Metastatic Liver Carcinoma in the Adrenal Gland (tissue), 2 donors: ENCODE results near the gene CITED1.

- PRO-cap, 2 experiments, result no peak in any of the 2 experiments
Measured at GRCh38 chrX:71579745-71580191, 1.5 kb downstream of the GCNA start.

DNA sequence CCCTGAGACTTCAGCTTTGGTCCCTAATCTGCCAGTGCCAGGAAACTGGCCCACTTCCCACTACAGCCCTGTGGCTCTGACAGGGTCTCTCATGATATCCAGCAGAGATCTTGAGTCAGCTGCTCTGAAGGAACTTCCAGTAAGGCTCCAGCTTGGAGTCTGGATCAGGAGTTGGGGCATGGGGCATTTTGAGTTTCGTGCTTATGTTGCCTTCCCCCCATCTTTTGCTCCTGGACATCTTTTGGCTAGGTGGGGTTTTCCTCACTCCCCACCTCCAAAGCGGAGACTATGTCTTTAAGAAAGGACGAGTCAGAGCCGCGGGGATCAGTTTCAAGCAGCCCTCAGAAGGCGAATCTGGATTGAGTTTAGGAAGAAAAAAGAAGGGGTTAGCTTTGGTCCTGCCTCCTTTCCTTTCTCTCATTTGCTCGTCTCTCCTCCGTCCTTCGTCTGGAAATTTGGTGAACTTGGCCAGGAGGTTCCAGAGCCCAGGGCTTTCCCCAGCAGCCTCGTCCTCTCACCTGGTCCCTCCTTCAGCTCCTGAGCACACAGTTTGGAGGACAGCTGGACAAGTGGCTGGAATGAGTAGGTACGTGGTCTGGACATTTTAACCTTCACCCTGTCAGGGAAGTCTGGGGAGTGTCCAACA, 116.6 kb downstream of the NHSL2 start:
- PRO-cap, 2 experiments, result no peak in any of the 2 experiments

DNA sequence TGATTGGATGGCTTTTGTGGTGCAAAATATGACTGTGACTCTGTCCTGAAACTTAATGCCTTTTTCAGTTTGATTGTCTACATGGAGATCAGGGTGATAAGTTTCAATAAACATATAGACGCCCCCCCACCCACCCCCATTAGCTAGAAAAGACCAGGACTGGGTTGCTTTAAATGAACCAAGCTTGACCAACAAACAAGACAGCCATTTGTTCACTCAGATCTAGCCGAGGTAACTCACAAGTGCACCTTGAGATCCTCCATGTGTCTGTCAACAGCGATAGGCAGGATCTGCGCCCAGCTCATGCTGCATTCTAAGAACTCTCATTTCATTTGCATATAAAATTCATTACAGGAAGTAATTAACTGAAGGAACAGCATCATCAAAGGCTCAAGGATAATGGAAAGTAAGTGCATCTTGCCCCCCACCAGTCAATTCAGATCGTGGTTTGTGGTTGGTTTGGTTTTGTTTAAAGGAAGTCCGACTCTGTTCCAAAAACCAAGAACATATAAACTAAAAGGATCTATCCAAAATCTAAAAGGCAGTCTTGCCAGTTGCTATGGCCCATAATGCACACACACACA, 37.3 kb upstream of the PIN4 start:
- PRO-cap, 2 experiments, result no peak in any of the 2 experiments

DNA sequence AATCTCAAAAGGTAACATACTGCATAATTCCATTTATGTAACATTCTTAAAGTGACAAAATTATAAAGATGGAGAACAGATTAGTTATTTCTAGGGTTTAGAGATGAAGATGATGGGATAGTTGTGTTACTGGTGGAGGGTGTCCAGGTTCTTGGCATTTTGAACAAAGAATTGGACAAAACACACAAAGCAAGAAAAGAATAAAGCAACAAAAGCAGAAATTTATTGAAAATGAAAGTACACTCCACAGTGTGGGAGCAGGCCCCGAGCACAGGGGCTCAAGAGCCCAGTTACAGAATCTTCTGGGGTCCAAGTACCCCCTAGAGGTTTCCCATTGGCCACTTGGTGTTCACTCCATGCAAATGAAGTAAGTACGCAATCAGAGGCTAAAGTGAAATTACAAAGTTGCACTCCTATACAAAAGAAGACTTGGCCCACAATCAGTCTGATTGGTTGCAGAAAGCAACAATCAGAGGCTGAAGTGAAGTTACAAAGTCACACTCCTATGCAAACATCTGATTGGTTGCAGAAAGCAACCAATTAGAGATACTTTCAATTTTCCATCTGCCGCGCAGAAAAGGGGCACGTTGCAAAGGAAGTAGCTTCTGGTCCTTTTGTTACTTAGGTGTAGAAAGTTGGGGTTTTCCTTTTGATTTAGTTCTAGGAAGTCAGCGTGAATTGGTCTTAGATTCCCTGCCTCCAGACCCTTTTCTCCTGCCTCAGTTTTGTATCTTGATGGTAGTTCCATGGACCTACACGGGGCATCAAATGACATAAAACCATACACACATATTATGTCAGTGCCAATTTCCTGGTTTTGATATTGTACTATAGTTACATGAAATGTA, 12.6 kb upstream of the PIN4 start:
- PRO-cap, 2 experiments, result peak in 1 of 2 experiments; most common plus-strand start position 574 of the sequence (in 1)

- PRO-cap, 2 experiments, result no peak in any of the 2 experiments
Measured at GRCh38 chrX:72305337-72306267, at the start of gene CITED1. Gene CITED1, minus strand, starts transcription at chrX:72305914.

DNA sequence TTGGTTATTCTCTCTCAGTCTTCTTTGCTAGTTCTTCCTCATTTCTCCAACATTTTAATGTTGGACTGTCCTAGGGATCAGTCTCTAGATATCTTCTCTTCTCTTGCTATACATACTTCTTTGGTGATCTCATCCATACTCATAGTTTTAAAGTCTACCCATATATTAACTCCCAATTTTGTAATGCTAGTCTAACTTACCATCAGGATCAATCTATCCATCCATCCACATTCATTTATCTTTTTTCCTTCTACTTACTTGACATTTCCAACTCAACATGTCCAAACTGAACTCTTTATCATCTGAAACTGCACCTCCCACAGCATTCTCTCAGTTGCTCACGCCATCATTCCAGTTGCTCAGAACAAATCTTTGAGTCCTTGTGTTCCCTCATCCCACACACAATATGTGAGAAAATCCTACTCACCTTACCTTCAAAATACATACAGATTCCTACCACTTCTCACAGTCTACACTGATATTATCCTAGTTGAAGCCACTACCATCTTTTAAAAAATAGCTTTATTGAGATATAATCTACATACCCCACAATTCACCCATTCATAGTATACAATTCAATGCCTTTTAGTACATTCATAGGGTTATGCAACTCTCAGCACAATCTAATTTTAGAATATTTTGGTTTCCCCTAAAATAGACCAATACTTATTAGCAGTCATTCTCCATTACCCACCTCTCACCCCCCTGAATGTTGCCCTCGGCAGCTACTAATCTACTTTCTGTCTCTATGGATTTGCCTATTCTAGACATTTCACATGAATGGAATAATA, 94.6 kb upstream of the CITED1 start:
- PRO-cap, 2 experiments, result no peak in any of the 2 experiments

DNA sequence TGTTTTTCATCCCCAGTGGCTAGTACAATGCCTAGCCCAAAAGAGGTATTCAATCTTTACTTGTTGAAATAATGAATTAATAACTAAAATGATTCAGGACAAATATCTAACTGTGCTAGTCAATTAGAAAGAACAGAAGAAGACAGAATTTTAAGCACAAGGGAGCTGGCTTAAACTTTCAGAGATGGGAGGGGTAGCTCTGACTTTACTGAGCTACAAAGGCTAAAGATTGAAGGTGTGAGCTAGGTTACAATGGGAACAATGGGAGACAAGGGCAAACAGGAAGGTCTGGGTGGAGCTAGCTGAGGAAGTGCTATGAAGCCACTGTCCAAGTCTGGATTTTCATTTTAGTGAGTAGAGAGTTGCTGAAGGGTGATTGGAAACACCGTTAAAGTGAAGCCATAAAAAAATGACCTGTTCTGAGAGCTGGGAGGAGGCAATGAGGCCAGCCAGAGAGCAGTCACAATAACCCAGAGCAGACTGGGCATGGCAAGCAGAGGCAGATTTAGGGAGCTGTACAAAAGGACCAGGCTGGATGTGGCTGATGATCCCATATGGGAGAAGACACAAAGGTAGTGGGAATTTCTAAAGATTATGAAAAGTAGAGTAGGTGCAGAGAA, 104.3 kb upstream of the CITED1 start:
- PRO-cap, 2 experiments, result no peak in any of the 2 experiments

GRCh38 chrX:73826961-73828032, 264.3 kb downstream of the CHIC1 start:
- PRO-cap, 2 experiments, result no peak in any of the 2 experiments

DNA sequence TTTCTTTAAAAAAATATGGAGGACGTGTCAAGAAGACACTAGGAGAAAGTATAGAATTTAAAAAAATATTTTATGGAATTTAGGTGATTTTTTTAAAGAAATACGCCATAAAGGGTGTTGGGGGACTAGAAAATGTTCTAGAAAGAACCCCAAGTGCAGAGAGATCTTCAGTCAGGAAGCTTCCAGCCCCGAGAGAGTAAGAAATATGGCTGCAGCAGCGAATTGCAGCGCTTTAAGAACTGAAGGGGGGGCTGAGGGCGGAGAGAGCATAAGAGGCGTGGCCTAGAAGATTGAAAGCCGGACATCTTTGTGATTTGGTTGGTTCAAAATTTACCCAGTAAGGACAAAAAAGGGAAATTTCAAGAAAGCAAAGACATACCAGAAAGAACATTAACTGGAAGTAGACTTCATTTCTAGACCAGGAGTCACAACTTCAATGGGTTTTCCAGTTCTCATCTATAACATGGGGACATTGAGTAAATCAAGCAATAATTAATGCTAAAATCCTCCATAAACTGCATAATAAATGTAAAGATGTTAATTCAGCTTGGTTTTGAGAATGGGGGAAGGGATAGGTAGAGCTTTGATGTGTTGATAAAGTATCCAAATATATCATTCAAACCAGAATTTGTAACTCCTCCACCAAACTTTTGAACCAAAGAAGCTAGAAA, 289.6 kb downstream of the CHIC1 start:
- PRO-cap, 2 experiments, result peak in 1 of 2 experiments; most common minus-strand start position 207 of the sequence (in 1)

DNA sequence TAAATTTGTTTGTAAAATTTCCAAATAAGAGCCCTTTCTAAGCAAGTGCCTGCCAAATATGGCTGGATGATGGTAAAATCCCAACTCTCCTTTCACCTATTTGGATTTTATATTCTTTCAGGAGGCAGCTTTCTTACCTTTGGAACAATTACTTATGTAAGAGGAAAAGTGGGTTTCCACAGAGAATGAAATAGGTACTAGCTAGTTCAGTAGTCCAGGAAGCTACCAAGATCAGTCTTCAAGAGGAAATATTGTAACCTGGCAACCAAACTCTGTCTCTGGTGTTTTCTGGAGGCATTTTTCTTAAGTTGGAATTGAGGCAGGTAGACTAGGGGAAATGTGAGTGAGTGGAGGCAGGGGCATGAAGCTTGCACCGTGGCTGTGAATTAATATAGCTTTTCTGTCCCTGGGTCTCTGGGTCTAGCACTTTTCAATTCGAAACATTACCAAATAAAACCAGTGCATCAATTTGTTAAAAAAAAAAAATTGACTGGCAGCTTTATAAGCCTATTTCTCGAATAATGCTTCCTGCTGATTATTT, 362.9 kb upstream of the ZCCHC13 start:
- PRO-cap, 2 experiments, result no peak in any of the 2 experiments

- PRO-cap, 2 experiments, result no peak in any of the 2 experiments
Measured at GRCh38 chrX:74004008-74004926, 299.7 kb upstream of the ZCCHC13 start.

- PRO-cap, 2 experiments, result no peak in any of the 2 experiments
Measured at GRCh38 chrX:74045109-74045421, 258.9 kb upstream of the ZCCHC13 start.

GRCh38 chrX:74099562-74100457, 204.2 kb upstream of the ZCCHC13 start:
- PRO-cap, 2 experiments, result no peak in any of the 2 experiments

- PRO-cap, 2 experiments, result no peak in any of the 2 experiments
Measured at GRCh38 chrX:74205439-74206032, 98.4 kb upstream of the ZCCHC13 start.

- PRO-cap, 2 experiments, result no peak in any of the 2 experiments
Measured at GRCh38 chrX:74259438-74260845, 44.0 kb upstream of the ZCCHC13 start.

- PRO-cap, 2 experiments, result no peak in any of the 2 experiments
Measured at GRCh38 chrX:74290270-74290873, 13.6 kb upstream of the ZCCHC13 start.

DNA sequence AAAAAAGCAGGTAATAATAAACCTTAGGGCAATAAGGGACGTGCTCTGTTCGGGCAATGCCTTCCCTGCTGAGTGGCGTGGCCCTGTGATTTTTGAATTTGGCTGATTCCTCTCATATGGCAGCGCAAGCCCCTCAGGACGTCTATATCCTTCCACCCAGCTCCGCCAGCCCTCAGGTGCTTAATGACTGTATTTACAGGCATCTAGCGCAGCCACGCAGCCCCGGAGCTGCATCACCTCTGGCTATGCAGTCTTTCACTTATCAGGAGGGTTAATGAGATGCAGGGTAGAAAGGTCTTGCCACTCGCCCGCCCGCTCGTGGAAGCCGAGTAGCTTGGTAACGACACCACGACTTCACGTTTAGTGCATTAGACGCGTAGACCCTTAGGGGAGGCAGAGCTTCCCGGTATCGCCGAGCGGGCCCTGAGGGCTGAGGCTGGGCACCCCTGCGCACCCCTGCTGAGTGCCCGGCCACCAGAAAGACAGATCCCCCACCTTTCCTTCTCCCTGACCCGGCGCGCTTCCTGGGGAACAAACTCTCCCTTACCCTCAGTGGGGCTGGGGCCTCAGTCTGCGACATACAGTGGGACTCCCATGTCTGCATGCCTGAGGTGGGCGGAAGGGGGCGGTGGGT, 1.4 kb upstream of the SLC16A2 start:
- PRO-cap, 2 experiments, result no peak in any of the 2 experiments

- PRO-cap, 2 experiments, result no peak in any of the 2 experiments
Measured at GRCh38 chrX:74534967-74535633, 79.3 kb downstream of the RLIM start.

- PRO-cap, 2 experiments, result no peak in any of the 2 experiments
Measured at GRCh38 chrX:74592246-74592496, 22.3 kb downstream of the RLIM start.

- PRO-cap, 2 experiments, result no peak in any of the 2 experiments
Measured at GRCh38 chrX:74613675-74613962, 805 bp downstream of the RLIM start.